Measurements from ENCODE around the gene C11orf68.

GRCh38 chr11:65505168-65505499 lies 19.7 kb upstream of the SCYL1 start:
- RAMPAGE, long total RNA, result no peak
- RRBS, 2 experiments, result no CpG with 5 or more reads among the region's 5 CpGs
CAGE:
- cytosol, long polyA minus RNA, result no peak
- cytosol, long polyA plus RNA, result no peak
- long polyA plus RNA, result no peak
- nucleolus, long total RNA, result no peak
- nucleus, long polyA plus RNA, result no peak
- nucleus, long total RNA, result no peak

DNA sequence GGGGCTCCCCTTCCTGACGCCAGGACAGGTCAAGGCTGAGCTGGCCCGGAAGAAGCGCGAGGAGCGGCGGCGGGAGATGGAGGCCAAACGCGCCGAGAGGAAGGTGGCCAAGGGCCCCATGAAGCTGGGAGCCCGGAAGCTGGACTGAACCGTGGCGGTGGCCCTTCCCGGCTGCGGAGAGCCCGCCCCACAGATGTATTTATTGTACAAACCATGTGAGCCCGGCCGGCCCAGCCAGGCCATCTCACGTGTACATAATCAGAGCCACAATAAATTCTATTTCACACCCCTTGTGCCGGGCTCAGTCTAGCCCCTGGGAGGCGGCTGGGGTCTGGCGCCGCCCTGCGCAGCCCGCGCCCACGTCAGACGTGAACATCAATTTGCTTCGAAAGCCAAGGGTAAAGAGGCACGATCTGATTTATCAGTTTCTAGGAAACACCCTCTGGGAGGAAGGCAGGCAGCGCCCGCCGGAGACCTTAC lies 13.6 kb downstream of the SCYL1 start:
- RAMPAGE, long total RNA, result no peak
- RRBS, 2 experiments, result 94 to 98% methylated on average over 9 to 11 of the region's 33 CpGs
CAGE:
- cytosol, long polyA minus RNA, result no peak
- cytosol, long polyA plus RNA, result no peak
- long polyA plus RNA, result no peak
- nucleolus, long total RNA, result no peak
- nucleus, long polyA plus RNA, result no peak
- nucleus, long total RNA, result no peak

DNA sequence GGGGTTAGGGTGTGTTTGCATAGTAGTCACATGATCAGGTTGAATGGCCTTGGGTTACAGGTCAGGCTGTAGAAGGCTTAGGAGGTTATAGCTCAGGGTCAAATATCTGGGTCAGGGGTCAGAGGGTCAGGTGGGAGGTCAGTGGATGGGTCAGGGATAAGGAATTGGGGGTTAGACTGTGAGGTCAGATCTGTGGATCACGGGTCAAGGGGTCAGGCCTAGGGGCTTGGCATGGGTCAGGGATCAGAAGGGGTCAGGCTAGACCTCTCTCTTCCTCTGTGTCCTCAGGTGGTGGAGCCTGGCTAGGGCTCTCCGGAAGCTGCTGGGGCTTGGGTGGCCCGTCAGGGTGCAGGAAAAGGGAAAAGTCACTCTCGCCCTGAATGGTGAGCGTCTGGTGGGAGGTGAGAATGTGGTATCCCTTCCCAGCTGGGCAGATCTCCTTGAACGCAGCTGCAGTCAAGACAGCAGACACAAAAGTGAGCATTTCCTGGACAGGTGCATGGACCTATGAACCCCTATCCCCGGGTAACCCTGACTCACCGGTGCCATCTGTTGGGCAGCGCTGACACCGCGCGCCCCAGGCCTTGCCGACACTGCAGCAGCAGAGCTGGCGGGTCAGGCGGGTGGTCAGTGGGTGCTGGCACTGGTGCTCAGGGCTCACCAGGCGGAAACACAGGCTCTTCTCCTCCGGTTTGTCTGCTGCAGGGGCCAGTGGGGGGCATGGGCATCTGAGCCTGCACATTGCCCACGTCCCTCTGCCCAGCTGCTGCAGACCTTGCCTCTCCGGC lies 6.3 kb downstream of the LTBP3 start:
- RAMPAGE, long total RNA, result no peak
- RRBS, 2 experiments, result 47 to 100% methylated on average over 1 to 2 of the region's 19 CpGs
CAGE:
- cytosol, long polyA minus RNA, result no peak
- cytosol, long polyA plus RNA, result no peak
- long polyA plus RNA, result no peak
- nucleolus, long total RNA, result no peak
- nucleus, long polyA plus RNA, result no peak
- nucleus, long total RNA, result no peak

- RAMPAGE, long total RNA, result no peak
- RRBS, 2 experiments, result no CpG with 5 or more reads among the region's 7 CpGs
CAGE:
- cytosol, long polyA minus RNA, result no peak
- cytosol, long polyA plus RNA, result no peak
- long polyA plus RNA, result no peak
- nucleolus, long total RNA, result no peak
- nucleus, long polyA plus RNA, result start-site peak on the plus strand at chr11:65582769-65583134, 99 and 64 reads in 2 replicates
- nucleus, long total RNA, result no peak
Observed at GRCh38 chr11:65582864-65583418, 7.1 kb downstream of the EHBP1L1 start.

GRCh38 chr11:65588685-65589154 lies 6.9 kb downstream of the KCNK7 start:
- RAMPAGE, long total RNA, result no peak
- RRBS, 2 experiments, result no CpG with 5 or more reads among the region's 8 CpGs
CAGE:
- cytosol, long polyA minus RNA, result no peak
- cytosol, long polyA plus RNA, result no peak
- long polyA plus RNA, result no peak
- nucleolus, long total RNA, result no peak
- nucleus, long polyA plus RNA, result no peak
- nucleus, long total RNA, result no peak

- RAMPAGE, long total RNA, result no peak
- RRBS, 2 experiments, result no CpG with 5 or more reads among the region's 14 CpGs
CAGE:
- cytosol, long polyA minus RNA, result no peak
- cytosol, long polyA plus RNA, result no peak
- long polyA plus RNA, result no peak
- nucleolus, long total RNA, result no peak
- nucleus, long polyA plus RNA, result no peak
- nucleus, long total RNA, result no peak
Observed at GRCh38 chr11:65610977-65611986, 2.7 kb downstream of the MAP3K11 start.

GRCh38 chr11:65621991-65622470 lies 6.5 kb downstream of the PCNX3 start:
- RAMPAGE, long total RNA, result no peak
- RRBS, 2 experiments, result 98% methylated on average over 3 of the region's 16 CpGs
CAGE:
- cytosol, long polyA minus RNA, result no peak
- cytosol, long polyA plus RNA, result no peak
- long polyA plus RNA, result no peak
- nucleolus, long total RNA, result no peak
- nucleus, long polyA plus RNA, result no peak
- nucleus, long total RNA, result no peak

DNA sequence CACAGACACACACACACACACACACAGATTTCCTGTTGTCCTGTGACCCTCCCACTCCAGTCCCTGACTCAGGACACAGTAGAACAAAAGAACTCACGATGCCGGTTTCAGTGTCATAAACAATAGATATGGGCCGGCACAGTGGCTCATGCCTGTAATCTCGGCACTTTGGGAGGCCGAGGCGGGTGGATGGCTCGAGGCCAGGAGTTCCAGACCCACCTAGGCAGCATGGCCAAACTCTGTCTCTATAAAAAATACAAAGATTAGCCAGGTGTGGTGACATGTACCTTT lies 13.8 kb upstream of the KAT5 start:
- RAMPAGE, long total RNA, result no peak
- RRBS, 2 experiments, result no CpG with 5 or more reads among the region's 7 CpGs
CAGE:
- cytosol, long polyA minus RNA, result no peak
- cytosol, long polyA plus RNA, result no peak
- long polyA plus RNA, result no peak
- nucleolus, long total RNA, result no peak
- nucleus, long polyA plus RNA, result no peak
- nucleus, long total RNA, result no peak

DNA sequence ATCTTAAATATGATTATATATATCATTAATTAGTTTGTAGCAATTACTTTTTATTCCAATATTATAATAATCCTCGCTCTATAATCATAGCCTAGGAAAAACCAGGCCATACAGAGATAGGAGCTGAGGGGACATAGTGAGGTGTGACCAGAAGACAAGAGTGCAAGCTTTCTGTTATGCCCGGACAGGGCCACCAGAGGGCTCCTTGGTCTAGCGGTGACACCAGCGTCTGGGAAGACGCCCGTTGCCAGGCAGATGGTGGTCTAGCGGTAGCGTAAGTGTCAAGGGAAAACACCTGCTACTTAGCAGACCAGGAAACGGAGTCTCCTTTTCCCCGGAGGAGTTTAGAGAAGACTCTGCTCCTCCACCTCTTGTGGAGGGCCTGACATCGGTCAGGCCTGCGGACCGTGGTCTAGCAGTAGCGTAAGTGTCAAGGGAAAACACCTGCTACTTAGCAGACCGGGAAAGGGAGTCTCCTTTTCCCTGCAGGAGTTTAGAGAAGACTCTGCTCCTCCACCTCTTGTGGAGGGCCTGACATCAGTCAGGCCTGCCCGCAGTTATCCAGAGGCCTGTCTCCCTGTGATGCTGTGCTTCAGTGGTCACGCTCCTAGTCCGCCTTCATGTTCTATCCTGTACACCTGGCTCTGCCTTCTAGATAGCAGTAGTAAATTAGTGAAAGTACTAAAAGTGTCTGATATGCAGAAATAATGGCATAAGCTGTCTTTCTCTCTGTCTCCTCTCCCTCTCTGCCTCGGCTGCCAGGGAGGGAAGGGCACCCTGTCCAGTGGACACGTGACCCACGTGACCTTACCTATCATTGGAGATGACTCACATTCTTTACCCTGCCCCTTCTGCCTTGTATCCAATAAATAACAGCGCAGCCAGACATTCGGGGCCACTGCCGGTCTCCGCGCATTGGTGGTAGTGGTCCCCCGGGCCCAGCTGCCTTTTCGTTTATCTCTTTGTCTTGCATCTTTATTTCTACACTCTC lies 5.5 kb upstream of the KAT5 start:
- RAMPAGE, long total RNA, result no peak
- RRBS, 2 experiments, result no CpG with 5 or more reads among the region's 28 CpGs
CAGE:
- cytosol, long polyA minus RNA, result no peak
- cytosol, long polyA plus RNA, result no peak
- long polyA plus RNA, result no peak
- nucleolus, long total RNA, result no peak
- nucleus, long polyA plus RNA, result no peak
- nucleus, long total RNA, result no peak

DNA sequence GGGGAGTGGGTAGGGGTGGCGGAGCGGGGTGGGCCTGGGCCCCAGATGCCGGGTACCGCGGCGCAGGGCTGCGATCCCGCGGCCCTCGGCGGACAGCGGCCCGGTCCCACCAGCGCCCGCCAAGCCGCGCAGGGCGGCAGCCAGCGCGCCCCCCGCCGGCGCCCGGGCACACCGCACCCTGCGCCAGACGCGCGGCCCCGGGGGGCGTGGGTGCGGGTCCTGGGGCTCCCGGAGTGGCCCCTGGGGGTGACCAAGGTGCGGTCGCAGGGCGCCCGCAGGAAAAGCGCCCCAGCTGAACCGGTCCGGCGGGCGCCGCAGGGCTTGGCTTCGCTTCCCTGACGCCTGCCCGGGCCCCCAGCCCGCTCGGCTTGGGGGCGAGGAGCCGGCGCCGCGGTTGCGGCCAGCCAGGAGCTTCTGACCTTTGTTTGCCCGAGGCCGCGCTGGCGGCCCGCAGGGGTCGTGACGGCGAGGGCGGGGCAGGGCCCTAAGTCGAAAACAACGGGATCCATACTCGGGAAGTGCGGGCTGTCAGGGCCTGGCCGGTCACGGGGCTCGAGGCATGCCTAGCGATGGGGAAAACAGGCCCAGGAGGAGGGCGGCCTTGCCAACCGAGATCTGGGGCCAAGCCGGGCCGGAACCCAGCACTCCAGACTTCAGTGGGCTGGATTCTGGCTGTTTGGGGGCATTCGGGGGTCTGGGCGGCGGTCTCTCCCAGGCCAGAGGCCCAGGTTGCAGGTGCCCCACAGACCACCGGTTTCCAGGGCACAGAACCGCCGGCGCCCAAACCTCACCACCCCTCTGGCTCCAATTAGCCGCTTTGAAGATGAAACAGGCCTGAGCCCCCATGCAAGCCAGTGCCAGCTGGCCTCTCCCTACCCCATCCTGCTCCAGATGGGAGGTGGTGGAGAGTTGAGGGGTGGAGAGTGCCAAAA lies 647 bp upstream of the AP5B1 start:
- RAMPAGE, long total RNA, result no peak
- RRBS, 2 experiments, result 9 to 10% methylated on average over 54 of the region's 83 CpGs
CAGE:
- cytosol, long polyA minus RNA, result no peak
- cytosol, long polyA plus RNA, result no peak
- long polyA plus RNA, result no peak
- nucleolus, long total RNA, result no peak
- nucleus, long polyA plus RNA, result no peak
- nucleus, long total RNA, result no peak

GRCh38 chr11:65853755-65854576 lies 4.0 kb downstream of the CFL1 start:
- RAMPAGE, long total RNA, result no peak
- RRBS, 2 experiments, result 93 to 100% methylated on average over 1 to 2 of the region's 7 CpGs
CAGE:
- cytosol, long polyA minus RNA, result no peak
- cytosol, long polyA plus RNA, result no peak
- long polyA plus RNA, result no peak
- nucleolus, long total RNA, result no peak
- nucleus, long polyA plus RNA, result no peak
- nucleus, long total RNA, result no peak

- RAMPAGE, long total RNA, result start-site peak on the minus strand at chr11:65873579-65873617, 34 and 36 reads in 2 replicates
- RRBS, 2 experiments, result 1 to 4% methylated on average over 7 of the region's 60 CpGs
CAGE:
- cytosol, long polyA minus RNA, result no peak
- cytosol, long polyA plus RNA, result no peak
- long polyA plus RNA, result no peak
- nucleolus, long total RNA, result start-site peak on the minus strand at chr11:65873577-65873589, 47 reads
- nucleus, long polyA plus RNA, result start-site peak on the minus strand at chr11:65873556-65873589, 124 and 166 reads in 2 replicates
- nucleus, long total RNA, result no peak
Observed at GRCh38 chr11:65873309-65874294, 1.0 kb upstream of the EFEMP2 start.

DNA sequence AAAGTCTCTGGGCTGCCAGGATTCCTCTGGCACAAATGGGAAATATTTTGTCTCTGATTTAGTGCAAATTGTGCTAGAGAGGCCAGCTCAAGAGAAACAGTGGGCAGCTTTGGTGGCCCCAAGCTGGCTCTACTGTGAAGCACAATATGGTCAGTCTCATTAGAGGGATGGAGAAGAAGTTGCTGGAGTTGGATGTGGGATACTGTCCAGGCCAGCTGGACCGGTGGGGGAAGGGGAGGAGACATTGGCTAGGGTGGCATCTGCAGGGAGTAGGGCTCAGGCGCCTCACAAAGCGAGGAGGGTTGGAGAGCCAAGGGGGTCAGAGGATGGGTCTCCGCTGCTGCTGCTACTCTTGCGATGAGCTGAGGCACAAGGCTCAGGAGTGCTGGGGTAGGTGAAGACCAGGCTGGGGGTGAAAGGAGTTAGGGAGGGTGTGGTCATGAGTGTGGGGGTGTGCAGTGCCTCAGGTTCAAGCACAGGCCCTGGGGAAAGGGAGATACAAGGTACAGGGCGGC lies 2.2 kb downstream of the CCDC85B start:
- RAMPAGE, long total RNA, result no peak
- RRBS, 2 experiments, result no CpG with 5 or more reads among the region's 6 CpGs
CAGE:
- cytosol, long polyA minus RNA, result no peak
- cytosol, long polyA plus RNA, result no peak
- long polyA plus RNA, result no peak
- nucleolus, long total RNA, result no peak
- nucleus, long polyA plus RNA, result no peak
- nucleus, long total RNA, result no peak

DNA sequence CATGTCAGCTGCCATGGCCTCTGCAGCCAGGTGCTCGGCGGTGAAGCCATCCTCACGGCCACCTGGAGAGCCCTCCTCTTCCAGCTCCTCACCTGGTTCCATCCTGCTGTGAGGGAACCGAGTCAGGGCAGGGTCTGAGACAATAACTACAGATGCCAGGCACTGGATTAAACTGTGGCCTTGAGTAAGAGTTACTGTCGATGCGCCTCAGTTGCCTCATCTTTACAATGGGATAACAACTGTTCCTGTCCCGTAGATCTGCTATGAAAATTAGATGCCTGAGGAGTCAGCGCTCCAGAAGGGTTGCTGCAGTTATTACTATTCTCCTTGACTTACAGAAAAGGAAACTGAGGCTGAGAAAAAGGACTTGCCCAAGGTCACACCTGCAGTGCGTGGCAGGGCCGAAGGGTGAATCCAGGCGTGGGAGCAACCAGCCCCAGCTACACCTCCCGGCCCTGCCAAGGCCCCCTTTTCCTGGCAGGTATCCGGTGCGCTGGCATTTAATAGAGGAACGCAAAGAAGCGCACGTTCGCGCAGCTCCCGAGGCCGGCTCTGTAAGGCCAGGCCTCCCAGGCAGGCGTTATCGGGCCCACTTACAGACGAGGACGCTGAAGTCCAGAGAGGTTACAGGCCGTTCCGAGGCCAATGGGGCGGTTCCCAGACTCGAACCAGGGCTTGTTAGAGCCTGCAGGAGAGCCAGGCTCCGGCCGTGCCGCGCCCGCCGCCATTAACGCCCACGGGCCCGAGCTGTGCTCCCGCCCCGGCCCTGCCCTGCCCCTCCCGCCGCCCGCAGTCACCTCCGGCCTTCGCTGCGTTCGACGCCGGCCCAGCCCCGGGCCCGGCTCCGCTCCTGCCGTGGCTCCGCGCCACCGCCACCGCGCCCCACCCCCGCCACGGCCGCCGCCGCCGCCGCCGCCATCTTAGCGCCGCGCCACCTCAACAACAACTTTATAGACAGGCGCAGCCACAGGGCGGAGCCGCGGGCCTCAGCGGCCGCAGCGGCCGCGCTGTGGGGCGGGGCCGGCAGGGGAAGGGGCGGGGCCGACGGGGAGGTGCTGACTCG lies at the start of gene C11orf68:
TSS of gene C11orf68 (minus strand) at position 950 of the 1,063 bp plus-strand sequence.
- RAMPAGE, long total RNA, result no peak
- RRBS, 2 experiments, result 1 to 2% methylated on average over 29 of the region's 84 CpGs
CAGE:
- cytosol, long polyA minus RNA, result start-site peak on the minus strand centred at position 947 of the sequence, 7 bp wide, 65 reads
- cytosol, long polyA plus RNA, result no peak
- long polyA plus RNA, result start-site peak on the minus strand centred at position 952 of the sequence, 22 bp wide, 16 and 11 reads in 2 replicates
- nucleolus, long total RNA, result no peak
- nucleus, long polyA plus RNA, result no peak
- nucleus, long total RNA, result no peak

DNA sequence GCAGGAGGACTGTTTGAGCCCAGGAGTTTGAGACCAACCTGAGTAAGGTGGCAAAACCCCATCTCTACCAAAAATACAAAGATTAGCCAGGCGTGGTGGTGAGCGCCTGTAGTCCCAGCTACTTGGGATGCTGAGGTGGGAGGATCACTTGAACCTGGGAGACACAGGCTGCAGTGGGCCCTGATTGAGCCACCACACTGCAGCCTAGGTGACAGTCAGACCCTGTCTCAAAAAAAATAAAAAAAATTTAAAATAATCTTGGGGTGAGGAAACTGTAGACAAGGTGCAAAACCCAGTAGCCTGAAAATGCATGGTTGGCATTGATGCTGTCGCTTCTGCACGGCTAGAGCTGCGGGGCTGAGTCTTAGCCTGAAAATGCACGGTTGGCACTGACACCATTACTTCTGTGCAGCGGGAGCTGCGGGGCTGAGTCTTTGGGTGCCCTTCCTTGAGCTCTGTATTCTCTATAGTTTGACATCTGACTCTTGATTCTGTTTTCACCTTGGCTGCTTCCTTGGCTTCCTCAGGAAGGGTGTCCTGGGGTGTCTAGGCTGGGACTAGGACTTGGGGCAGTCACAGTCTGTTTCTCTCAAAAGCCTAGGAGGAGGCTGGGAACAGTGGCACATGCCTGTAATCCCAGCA lies 18.5 kb downstream of the SART1 start:
- RAMPAGE, long total RNA, result no peak
- RRBS, 2 experiments, result no CpG with 5 or more reads among the region's 8 CpGs
CAGE:
- cytosol, long polyA minus RNA, result no peak
- cytosol, long polyA plus RNA, result no peak
- long polyA plus RNA, result no peak
- nucleolus, long total RNA, result no peak
- nucleus, long polyA plus RNA, result no peak
- nucleus, long total RNA, result no peak

DNA sequence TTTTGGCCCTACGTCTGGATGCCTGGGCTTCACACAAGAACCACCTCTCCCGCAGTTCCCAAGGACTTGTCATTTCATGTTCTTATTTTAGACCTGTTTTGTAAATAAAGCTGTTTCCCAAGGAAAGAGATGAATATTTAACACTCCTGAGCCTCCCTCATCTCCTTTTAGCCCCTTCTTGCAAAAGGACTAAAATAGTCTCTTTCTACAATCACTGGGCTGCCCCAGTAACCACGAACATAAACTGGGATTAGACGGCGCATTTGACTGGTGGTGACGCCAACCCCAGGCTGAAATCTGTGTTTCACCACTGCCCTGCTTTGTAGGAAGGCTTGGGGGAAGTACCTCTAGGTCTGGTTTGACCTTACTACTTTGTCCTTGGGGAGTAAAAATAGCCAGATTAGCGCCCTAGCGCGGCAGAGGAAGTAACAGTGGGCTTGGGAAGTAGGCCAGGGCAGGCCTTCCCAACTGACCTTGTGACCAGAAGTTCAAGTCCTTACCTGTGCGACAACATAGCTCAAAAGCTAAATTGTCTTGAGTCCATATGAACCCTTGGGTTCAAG lies 1.2 kb upstream of the PACS1 start:
- RAMPAGE, long total RNA, result no peak
- RRBS, 2 experiments, result no CpG with 5 or more reads among the region's 10 CpGs
CAGE:
- cytosol, long polyA minus RNA, result no peak
- cytosol, long polyA plus RNA, result no peak
- long polyA plus RNA, result no peak
- nucleolus, long total RNA, result no peak
- nucleus, long polyA plus RNA, result no peak
- nucleus, long total RNA, result no peak

GRCh38 chr11:66261323-66262169 lies 4.0 kb downstream of the KLC2 start:
- RAMPAGE, long total RNA, result no peak
- RRBS, 2 experiments, result no CpG with 5 or more reads among the region's 22 CpGs
CAGE:
- cytosol, long polyA minus RNA, result no peak
- cytosol, long polyA plus RNA, result no peak
- long polyA plus RNA, result no peak
- nucleolus, long total RNA, result no peak
- nucleus, long polyA plus RNA, result no peak
- nucleus, long total RNA, result no peak

DNA sequence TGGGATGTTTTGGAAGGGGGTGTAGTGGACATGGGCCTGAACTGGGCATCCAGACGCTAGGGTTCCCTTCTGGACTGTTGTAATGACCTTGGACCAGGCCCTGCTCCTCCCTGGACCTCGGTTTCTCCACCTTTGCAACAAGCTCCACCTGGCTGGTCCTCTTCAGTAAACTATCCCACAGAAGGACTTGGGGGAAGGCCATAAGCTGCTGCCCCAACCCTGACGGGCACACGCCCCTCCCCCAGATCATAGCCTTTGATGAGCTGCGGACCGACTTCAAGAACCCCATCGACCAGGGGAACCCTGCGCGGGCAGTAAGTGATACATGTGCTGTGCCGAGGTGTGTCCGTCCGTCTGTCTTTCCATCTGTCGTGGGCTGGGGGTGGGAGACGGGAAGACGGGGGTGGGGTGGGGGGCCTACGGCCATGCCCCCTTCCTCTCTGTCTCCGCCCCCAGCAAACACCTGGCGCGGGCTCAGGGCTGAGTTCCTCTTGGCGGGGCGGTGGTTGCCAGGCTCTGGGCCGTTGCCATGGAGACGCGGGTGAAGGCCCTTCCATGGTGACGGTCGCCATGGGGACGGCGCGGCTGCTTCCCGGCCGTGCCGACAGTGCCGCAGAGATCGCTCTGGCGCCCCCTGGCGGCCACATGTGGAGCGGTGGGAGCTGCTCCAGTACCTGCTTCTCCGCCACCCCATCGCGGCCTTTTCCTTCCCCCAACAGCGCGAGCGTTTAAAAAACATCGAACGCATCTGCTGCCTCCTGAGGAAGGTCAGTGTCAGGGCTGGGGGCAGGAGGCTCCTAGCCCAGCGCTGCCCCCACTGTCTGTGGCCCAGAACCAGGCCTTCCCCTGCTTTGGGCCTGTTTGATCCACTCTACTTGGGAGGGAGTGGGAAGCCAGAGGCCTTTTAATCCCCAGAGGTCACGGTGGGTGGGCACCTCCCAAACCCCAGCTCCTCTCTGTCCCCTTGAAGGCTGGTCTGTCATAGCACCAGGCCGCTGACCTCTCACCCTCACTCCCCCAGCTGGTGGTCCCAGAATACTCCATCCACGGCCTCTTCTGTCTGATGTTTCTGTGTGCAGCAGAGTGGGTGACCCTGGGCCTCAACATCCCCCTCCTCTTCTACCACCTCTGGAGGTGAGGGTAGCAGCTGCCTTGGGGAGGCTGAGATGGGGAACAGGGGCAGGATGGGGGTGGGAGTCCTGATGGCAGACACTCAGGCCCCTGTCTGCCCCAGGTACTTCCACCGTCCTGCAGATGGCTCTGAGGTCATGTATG lies 4.5 kb downstream of the CNIH2 start:
- RAMPAGE, long total RNA, result no peak
- RRBS, 2 experiments, result no CpG with 5 or more reads among the region's 50 CpGs
CAGE:
- cytosol, long polyA minus RNA, result no peak
- cytosol, long polyA plus RNA, result no peak
- long polyA plus RNA, result no peak
- nucleolus, long total RNA, result no peak
- nucleus, long polyA plus RNA, result no peak
- nucleus, long total RNA, result no peak

- RAMPAGE, long total RNA, result no peak
- RRBS, 2 experiments, result 63 to 76% methylated on average over 6 to 7 of the region's 21 CpGs
CAGE:
- cytosol, long polyA minus RNA, result no peak
- cytosol, long polyA plus RNA, result no peak
- long polyA plus RNA, result no peak
- nucleolus, long total RNA, result no peak
- nucleus, long polyA plus RNA, result no peak
- nucleus, long total RNA, result no peak
Observed at GRCh38 chr11:66314934-66315867, 1.6 kb downstream of the CD248 start.